Heart left ventricle (tissue), 7 donors: Measurements from ENCODE around the gene ITGB1.

GRCh38 chr10:31702154-31702414 lies 226.5 kb downstream of the ARHGAP12 start:
- PRO-cap, 6 experiments = no peak in any of the 6 experiments
- RAMPAGE, long total RNA, 2 experiments = no peak in any of the 2 experiments
- RRBS = no CpG with 5 or more reads among the region's 1 CpG

DNA sequence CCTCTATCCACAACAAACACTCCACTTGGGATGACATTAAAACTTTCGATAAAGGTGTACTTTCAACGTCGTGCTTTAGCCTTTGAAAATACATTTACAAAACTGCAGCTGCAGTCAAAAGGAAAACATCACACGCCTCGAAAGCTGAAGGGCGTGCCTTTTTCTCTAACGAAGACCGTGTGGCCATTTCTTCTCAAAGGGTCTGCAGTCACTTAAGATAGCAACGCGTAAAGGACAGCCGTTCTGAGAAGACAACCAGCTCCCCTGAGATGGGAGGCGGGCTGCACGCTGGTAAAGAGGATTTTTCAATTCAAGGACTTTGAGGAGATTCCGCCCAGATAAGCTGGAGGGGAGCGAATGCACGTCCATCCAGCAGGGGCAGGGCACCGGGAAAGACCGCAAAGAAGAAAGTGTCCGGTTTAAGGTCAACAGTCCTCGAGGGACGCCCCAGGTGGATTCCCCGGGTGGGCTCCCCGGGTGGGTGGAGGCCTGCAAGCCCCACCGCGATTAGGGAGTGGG lies 952 bp downstream of the ARHGAP12 start:
- PRO-cap, 6 experiments = no peak in any of the 6 experiments
- RAMPAGE, long total RNA, 2 experiments = no peak in any of the 2 experiments
- RRBS = 3% methylated on average over 7 of the region's 25 CpGs

GRCh38 chr10:31930157-31930820 lies 1.7 kb upstream of the ARHGAP12 start:
- PRO-cap, 6 experiments = no peak in any of the 6 experiments
- RAMPAGE, long total RNA, 2 experiments = no peak in any of the 2 experiments
- RRBS = no CpG with 5 or more reads among the region's 9 CpGs

DNA sequence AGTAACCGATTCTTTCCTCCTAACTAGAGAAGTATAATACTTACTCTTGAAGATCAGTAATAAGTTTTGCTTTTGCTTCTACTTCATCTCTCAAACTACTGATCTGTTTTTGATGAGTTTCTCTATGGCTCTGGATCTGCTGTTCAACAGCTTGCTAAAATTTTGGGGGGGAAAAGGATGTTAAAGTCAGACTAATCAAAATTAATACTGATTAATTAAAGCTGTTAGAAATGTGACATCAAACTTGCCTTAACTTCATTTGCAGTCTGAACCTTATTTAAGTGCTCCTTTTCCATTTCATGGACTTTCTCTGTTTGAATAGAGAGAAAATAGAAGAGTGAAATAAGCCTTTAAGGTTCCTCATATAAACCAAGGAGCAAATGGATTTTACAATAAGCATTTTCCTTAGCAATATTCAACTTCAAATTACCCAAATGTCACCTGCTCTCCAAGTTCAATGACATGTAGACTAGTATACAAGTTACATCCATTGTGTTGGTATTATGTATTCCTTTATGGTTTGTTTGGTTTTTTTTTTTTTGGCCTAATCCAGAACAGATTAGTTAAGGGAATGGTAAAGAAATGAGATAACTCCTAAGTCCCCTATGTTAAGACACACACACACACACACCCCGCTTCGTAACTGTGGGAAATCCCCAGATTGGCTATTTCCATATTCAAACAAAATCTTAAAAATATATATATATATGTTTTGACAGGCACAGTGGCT lies 35.1 kb downstream of the KIF5B start:
- PRO-cap, 6 experiments = no peak in any of the 6 experiments
- RAMPAGE, long total RNA, 2 experiments = no peak in any of the 2 experiments
- RRBS = no CpG with 5 or more reads among the region's 3 CpGs

DNA sequence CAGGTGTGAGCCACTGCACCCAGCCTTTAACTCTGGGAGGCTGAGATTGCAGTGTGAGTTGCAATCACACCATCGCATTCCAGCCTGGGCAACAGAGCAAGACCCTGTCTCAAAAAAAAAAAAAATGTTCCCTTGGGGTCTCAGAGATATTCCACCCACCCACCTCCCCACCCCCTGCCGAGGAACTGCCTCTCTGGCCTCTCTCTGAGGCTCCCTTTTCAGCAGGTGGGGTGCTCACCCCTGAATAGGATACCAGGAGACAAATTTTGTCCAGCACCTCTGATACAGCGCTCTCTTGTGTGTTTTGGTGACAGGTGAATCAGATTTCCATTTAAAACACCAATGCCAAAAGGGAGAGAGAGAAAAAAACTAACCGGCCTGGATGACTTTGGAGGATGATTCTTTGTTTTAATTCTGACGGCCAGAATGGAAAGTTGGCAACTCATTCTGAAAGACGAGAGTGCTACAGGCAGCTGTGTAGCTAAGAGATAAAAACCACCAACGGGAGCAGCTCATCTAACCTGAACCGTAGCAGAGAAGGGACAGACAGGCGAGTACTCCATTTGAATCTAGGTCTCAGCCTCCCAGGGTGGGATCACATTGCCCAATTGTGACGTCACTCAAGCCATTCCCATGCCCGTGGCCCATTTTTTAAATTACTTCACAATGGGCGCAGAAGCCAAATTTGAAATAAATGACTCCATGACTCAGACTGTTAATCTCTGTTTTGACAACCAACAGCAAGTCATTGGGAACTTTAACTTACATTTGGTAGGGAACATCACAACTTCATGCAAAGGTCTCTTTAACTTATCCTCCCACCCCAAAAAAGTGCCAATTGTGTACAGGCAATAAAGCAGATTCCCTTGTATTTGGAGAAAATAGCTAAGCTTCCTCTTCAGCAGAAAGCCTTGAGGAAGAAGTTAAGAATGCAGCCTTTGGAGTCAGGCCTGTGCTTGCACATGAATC lies 92.9 kb upstream of the KIF5B start:
- PRO-cap, 6 experiments = peak in 2 of 6 experiments; most common plus-strand start position 542 of the sequence (in 1); most common minus-strand start position 400 of the sequence (in 1)
- RAMPAGE, long total RNA, 2 experiments = no peak in any of the 2 experiments
- RRBS = no CpG with 5 or more reads among the region's 12 CpGs

- PRO-cap, 6 experiments = no peak in any of the 6 experiments
- RAMPAGE, long total RNA, 2 experiments = no peak in any of the 2 experiments
- RRBS = no CpG with 5 or more reads among the region's 5 CpGs
These were observed 39.7 kb downstream of the ITGB1 start for GRCh38 chr10:32918214-32918784.

- PRO-cap, 6 experiments = peak in 1 of 6 experiments; most common plus-strand start chr10:32955700 (in 1)
- RAMPAGE, long total RNA, 2 experiments = no peak in any of the 2 experiments
- RRBS = no CpG with 5 or more reads among the region's 10 CpGs
These were observed 2.9 kb downstream of the ITGB1 start for GRCh38 chr10:32954864-32955823.

GRCh38 chr10:32957985-32959038 lies at the start of gene ITGB1:
ITGB1 (minus strand) TSS chr10:32958230.
- PRO-cap, 6 experiments = peak in 6 of 6 experiments; most common plus-strand start chr10:32958074 (in 6); most common minus-strand start chr10:32958227 (in 6)
- RAMPAGE, long total RNA, 2 experiments = start-site peak on the minus strand in 2 of 2 experiments, at chr10:32958199-32958247 at its widest, 8,127 to 11,899 reads per replicate
- RRBS = 1% methylated on average over 47 of the region's 109 CpGs

- PRO-cap, 6 experiments = peak in 1 of 6 experiments; most common plus-strand start chr10:33032851 (in 1)
- RAMPAGE, long total RNA, 2 experiments = no peak in any of the 2 experiments
- RRBS = no CpG with 5 or more reads among the region's 5 CpGs
These were observed 74.7 kb upstream of the ITGB1 start for GRCh38 chr10:33032778-33032999.

DNA sequence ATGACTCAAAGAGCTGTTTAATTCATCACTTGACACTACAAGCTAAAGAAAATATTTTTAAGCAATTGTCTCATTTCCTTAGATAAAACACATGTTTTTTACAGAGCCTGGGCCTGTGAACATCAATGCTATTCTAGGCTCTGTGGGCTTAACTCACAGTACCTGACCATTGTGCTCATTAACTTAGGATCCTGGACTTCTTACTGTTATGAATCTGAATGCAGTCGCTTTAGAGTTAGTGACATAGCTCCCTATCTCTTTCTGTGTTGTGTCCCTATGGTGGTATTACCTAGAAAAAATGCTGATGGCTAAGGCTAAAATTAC lies 100.7 kb downstream of the NRP1 start:
- PRO-cap, 6 experiments = peak in 3 of 6 experiments; most common plus-strand start position 178 of the sequence (in 2)
- RAMPAGE, long total RNA, 2 experiments = no peak in any of the 2 experiments
- RRBS = no CpG with 5 or more reads among the region's 1 CpG

- PRO-cap, 6 experiments = peak in 2 of 6 experiments; most common plus-strand start chr10:33263805 (in 1); most common minus-strand start chr10:33263543 (in 1)
- RAMPAGE, long total RNA, 2 experiments = no peak in any of the 2 experiments
- RRBS = 6% methylated on average over 1 of the region's 5 CpGs
These were observed 71.0 kb downstream of the NRP1 start for GRCh38 chr10:33263373-33264026.

DNA sequence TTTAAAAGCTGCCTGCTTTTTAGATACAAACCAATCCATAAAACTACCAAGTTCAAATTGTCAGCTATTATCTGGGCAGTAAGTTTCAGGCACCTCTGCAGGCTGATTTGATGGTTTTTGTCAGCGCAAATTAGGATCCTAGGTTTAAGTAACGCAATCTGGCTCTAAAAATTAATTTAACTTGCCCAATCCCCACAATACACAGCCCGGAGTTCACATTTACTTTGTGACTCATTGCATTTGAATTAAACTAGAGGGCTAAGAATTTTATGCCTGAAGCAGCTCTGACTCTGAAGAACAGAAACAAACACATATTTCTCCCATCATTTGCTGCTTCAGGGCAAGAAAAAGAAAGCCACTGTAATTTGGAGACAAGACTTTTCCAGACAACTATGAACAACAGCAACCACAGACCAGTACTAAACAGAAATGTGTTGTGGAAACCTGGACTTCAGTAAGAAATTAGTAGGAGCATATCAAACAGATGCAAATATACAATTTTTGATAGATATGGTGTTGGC lies 43.3 kb downstream of the NRP1 start:
- PRO-cap, 6 experiments = no peak in any of the 6 experiments
- RAMPAGE, long total RNA, 2 experiments = no peak in any of the 2 experiments
- RRBS = no CpG with 5 or more reads among the region's 3 CpGs

DNA sequence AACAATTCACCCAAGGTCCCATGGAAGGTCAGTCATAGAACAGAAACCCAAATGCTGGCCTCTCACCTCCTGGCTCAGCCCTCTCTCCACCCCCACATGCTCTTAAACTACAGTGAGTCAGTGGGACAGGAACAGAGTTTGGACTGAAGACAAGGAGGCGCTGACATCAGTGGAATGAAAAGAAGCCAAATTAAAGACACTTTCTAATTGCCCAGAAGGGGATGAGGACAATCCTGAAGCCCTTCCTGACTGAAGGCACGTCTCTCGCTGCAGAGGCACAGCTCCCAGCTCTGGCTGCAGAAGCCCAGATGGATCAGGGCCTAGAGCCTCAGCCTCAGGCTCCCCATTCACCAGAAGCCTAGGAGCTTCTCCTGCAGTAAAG lies 369.4 kb upstream of the NRP1 start:
- PRO-cap, 6 experiments = peak in 1 of 6 experiments; most common plus-strand start position 299 of the sequence (in 1)
- RAMPAGE, long total RNA, 2 experiments = no peak in any of the 2 experiments
- RRBS = no CpG with 5 or more reads among the region's 3 CpGs

GRCh38 chr10:34608073-34608889 lies 206.8 kb downstream of the PARD3 start:
- PRO-cap, 6 experiments = no peak in any of the 6 experiments
- RAMPAGE, long total RNA, 2 experiments = no peak in any of the 2 experiments
- RRBS = no CpG with 5 or more reads among the region's 15 CpGs

GRCh38 chr10:34637238-34637860 lies 177.7 kb downstream of the PARD3 start:
- PRO-cap, 6 experiments = no peak in any of the 6 experiments
- RAMPAGE, long total RNA, 2 experiments = no peak in any of the 2 experiments
- RRBS = 13% methylated on average over 4 of the region's 11 CpGs

GRCh38 chr10:34768233-34769569 lies 46.4 kb downstream of the PARD3 start:
- PRO-cap, 6 experiments = peak in 2 of 6 experiments; most common plus-strand start chr10:34768840 (in 2)
- RAMPAGE, long total RNA, 2 experiments = no peak in any of the 2 experiments
- RRBS = no CpG with 5 or more reads among the region's 27 CpGs

DNA sequence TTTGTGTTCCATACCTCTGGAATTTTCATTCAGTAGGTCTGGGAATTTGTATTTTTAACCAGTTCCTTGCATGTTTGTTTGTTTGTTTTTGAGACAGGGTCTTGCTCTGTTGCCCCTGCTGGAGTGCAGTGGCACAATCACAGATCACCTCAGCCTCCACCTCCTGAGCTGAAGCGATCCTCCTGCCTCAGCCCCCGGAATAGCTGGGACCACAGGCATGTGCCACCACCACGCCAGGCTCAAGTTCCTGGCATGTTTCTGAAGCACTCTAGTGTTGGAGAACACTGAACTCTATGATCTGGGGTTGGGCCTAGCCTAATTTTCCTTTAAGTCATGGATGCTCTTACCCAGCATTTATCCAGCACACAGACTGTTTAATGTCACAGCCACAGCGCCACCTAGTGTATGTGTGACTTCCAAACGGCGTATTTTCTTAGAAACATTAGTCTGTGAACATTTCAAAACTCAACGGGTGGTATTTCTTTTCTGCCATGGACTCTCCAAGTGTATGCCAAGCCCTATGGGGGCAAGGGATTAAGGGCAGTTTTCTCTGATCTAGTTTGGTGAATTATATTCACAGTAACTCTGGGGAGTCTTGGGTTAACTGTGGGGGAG lies 91.7 kb downstream of the CREM start:
- PRO-cap, 6 experiments = no peak in any of the 6 experiments
- RAMPAGE, long total RNA, 2 experiments = no peak in any of the 2 experiments
- RRBS = no CpG with 5 or more reads among the region's 7 CpGs

DNA sequence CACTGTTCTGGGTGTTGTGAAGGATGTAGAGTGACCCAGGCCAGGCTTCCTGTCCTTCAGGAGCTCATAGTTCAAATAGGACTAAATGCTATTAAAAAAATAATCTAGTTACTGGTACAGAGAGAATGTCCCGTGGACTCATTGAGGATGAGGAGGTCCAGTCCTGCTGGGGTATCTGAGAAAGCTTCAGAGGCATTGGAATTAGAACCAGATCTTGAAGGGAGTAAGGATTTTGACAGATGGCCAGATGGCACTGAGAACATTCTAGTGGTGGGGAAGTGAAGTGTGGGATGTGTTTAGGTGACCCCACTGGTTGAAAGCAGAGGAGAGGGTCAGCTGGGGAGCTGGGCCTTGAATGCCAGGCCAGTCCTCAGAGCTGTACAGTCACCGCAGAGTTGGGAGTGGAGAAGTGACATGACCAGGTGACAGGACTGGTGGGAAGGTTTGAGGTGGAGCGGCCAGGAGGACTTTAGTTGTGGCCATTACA lies 56.1 kb downstream of the CCNY start:
- PRO-cap, 6 experiments = no peak in any of the 6 experiments
- RAMPAGE, long total RNA, 2 experiments = no peak in any of the 2 experiments
- RRBS = no CpG with 5 or more reads among the region's 3 CpGs

- PRO-cap, 6 experiments = peak in 2 of 6 experiments; most common plus-strand start chr10:35446268 (in 1)
- RAMPAGE, long total RNA, 2 experiments = no peak in any of the 2 experiments
- RRBS = no CpG with 5 or more reads among the region's 1 CpG
These were observed 109.9 kb downstream of the CCNY start for GRCh38 chr10:35446157-35446605.

DNA sequence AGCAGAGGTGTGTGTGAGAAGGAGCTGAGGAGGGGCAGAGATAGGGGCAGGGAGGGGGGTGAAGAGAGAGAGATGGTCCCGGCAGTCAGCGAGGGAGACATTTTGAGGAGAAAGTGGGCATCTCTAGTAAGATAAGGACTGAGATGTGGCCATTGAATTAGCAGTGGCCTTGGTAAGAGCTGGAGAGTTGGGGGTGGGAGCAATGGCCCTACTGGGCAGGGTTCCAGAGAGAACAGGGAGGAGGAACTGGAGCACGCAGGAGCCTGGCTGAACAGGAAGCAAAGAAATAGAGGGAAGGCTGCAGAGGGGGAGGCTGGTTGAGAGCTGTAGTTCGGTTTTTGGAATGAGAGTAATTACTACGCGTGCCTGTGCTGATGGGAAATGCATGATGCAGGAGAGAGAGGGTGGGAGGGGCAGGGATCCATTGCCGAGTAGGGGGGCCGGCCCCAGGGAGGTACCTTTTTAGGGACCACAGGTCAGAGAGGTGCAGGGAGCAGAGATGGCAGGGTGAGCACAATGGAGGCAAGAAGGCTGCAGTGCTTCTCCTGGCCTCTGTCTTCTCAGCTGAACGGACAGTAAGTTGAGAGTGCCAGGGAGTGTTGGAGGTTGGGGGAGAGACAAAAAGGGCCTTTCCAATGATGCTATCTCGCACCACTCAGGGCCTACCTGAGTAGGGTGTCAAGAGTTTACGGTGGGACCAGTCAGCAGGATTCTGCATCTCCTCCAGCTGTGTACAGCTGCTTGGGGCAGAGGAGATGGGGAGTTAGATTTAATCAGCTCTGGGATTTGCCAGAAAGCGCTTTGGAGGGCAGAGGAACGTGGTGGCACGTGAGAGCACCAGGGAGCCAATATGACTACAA lies 113.2 kb downstream of the CCNY start:
- PRO-cap, 6 experiments = no peak in any of the 6 experiments
- RAMPAGE, long total RNA, 2 experiments = no peak in any of the 2 experiments
- RRBS = no CpG with 5 or more reads among the region's 14 CpGs